ENCODE measurements around the genes TFF1, RSPH1 and SLC37A1.

GRCh38 chr21:41991690-41992351, 18.3 kb downstream of the ZBTB21 start:
- RRBS, 2 experiments = no CpG with 5 or more reads among the region's 20 CpGs

DNA sequence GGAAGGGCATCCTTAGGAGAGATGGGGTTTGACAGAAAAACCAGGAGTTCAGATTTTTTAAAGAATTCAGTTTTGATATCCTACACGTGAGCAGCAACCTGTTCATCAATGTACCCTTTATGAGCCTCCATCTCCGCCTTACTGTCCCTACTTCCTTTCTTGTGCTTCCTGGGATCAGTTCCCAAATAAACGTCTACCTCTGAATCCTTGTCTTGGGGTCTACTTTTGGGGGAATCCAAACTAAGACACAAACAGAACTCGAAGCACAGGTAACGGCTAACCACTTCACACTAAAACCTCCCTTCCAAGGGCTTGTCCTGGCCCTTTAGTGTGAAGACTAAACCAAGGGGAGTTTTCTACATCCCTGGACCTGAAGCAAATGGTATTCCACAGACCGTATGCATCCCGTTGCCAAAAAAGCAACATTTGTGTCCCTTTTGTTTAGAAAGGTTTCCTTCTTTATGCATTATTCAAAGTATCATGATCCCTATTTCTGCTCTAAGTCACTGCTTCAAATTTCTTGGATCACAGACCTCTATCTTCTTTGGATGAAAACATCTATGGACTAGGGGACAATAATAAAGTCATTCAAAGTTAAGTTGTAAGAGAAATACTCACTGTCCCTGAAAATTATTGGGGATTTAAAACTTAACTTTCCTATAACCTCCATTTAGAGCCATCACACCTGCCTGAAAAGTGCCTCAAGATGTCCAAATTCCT, 9.8 kb downstream of the ZBTB21 start:
- RRBS, 2 experiments = no CpG with 5 or more reads among the region's 7 CpGs

GRCh38 chr21:42004807-42005312, 5.3 kb downstream of the ZBTB21 start:
- RRBS, 2 experiments = no CpG with 5 or more reads among the region's 3 CpGs

GRCh38 chr21:42008956-42009795, 984 bp downstream of the ZBTB21 start:
- RRBS, 2 experiments = under 1 to 1% methylated on average over 48 to 49 of the region's 80 CpGs

- RRBS, 2 experiments = no CpG with 5 or more reads among the region's 16 CpGs
Observed at GRCh38 chr21:42040404-42041064, 30.4 kb upstream of the ZBTB21 start.

- RRBS, 2 experiments = no CpG with 5 or more reads among the region's 9 CpGs
Observed at GRCh38 chr21:42081188-42081624, 10.1 kb downstream of the UMODL1 start.

DNA sequence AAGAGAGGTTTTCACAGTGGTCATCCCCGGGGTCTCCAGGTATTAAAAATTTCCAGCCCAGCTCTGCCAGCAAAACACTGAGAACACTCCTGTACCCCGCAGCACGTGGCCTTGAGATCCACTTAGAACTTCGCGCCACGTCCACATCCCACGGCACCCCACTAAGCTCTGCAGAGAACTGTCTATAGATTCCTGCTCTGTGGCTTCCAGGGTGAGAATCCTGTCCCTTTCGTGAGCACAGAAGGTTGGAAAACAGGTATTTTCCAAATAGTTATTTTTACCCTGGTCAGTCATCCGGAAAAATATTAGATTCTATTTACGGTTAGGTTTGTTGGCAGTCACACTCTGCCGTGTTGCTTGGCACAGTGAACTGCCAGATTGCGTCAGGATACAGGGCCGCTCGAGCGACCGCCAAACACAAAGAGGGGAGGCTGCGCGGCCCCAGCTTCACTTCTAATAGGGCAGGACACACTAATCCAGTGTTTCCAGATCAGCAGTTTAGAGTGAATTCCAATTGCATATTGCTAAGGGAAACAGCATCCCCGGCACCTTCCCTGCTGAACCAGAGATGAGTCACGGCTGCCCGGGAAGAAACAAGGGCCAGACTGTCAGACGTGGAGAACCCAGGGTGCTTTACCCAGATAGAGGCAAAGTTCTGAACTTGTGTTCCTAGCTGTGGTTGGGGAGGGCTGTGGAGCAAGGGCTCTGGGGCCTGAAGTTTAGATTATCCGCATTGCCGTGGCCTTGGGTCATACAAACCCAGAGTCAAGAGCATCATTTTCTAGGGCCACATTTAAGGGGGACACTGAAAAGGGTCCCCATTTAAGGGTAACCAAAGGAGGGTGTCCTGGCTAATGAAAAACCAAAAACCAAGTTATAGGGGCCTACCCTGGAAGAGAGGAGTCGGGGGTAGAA, 22.9 kb downstream of the UMODL1 start:
- RRBS, 2 experiments = 100% methylated on average over 1 of the region's 25 CpGs; no CpG with 5 or more reads in 1 of the 2 experiments

DNA sequence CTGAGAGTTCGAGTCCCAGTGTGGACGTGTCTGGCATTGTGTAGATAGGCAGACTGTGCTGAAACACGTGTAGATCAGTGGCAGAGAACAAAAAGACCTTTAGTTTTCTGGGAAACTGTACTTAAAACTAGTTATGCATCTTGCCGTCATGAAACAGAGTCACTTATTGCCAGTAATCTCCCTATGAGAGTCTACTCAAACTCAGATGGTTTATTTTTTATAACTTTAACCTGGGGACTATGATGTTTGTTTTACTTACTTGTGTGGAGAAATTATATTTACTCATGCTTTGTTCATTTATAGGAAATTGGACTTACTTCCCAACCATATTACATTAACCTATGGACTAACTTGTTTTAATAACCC, 54.1 kb upstream of the ABCG1 start:
- RRBS, 2 experiments = no CpG with 5 or more reads among the region's 4 CpGs

GRCh38 chr21:42170871-42171388, 48.0 kb upstream of the ABCG1 start:
- RRBS, 2 experiments = no CpG with 5 or more reads among the region's 9 CpGs

DNA sequence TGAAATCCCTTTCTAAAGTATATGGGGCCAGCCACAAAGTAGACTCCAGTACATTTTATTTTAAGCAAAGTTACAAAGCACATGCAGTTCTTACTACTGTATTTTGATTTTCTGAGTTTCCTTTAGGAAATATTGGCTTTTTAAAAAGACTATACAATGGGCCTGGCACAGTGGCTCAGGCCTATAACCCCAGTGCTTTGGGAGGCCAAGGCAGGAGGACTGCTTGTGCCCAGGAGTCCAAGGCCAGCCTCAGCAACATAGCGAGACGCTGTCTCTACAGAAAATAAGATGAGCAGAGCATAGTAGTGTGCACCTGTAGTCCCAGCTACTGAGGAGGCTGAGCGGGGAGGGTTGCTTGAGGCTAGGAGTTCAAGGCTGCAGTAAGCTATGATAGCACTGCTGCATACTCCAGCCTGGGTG, 23.1 kb downstream of the ABCG1 start:
- RRBS, 2 experiments = no CpG with 5 or more reads among the region's 3 CpGs

DNA sequence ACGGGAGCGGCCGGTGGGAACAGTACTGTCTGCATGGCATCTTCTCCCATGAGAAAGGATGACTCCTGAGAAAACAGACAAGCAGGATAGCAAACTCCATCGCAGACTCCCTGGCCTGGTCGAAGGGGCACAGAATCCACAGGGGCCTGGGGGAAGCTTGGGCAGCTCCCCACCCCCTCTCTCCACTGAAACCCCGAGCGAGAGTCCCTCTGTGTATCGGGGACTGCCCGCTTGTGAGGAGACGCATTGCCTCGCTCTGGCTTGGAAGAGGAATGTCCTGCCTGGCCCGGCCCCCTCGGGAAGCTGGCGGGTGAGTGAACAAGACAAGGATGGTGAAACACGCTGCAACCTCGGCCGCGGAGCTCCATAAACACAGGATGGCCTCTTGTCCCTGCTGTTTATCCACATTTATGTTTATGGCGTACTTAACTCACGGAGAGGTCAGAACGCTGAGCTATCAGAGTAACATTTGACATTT, 42.5 kb downstream of the ABCG1 start:
- RRBS, 2 experiments = no CpG with 5 or more reads among the region's 21 CpGs

DNA sequence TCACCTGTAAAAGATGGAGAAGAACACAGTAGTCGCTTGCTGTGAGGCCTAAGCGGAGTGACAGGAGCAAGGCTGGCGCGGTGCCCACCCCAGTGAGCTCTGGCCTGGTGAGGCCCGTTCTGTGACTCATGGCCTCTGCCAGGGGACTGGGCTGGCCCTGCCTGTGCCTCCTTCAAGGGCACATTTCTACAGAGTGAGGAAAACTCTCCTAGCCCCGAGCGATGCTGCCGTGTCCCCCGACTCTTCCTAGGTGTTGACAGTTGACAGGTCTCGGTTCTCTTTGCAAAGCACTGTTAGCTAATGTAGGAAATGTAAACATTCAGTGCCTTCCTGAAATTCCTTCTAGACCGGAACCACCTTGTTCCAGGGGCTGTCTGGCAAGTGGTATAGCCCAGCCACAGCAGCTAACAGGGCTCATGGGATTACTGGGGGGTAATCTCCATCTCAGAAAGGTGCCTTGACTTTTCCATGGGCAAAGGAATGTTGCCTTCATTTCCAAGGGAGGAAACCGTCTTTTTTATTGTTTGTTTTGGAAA, 43.9 kb downstream of the ABCG1 start:
- RRBS, 2 experiments = no CpG with 5 or more reads among the region's 12 CpGs

DNA sequence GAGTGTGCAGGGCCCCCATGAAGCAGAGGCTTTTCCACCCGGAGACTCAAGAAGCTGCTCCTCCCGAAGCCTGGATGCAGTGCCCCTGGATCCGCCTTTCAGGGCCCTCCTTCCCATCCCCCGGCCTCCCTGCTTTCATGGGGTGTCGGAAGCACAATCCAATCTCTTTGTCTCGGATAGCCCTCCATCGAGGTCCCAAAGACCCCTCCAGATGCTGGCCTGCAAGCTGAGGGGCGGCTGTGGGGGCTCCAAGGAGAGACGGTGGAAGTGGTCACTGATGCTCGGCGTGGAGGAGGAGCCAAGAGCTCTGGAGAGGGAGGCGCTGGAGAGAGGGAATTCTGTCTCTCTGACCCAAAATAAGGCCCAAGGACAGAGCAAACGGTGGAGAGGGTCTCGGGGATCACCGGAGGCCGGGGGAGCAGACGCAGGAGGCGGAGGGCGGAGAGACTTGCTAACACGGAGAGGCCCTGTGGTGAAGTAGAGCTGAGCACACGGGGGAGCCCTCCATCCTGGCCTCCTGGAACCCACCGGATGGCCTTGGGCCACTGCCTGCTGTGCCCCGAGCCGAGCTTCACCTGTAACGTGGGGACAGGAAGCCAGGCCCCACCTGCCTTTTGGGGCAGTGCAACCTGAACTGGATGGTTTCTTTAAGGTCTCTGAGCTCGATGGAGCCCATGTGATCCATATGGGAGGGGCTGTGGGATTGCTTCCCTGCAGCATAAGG, 36.1 kb downstream of the TFF3 start:
- RRBS, 2 experiments = 84 to 92% methylated on average over 4 of the region's 26 CpGs

- RRBS, 2 experiments = no CpG with 5 or more reads among the region's 9 CpGs
Observed at GRCh38 chr21:42300016-42300676, 15.1 kb downstream of the TFF3 start.

DNA sequence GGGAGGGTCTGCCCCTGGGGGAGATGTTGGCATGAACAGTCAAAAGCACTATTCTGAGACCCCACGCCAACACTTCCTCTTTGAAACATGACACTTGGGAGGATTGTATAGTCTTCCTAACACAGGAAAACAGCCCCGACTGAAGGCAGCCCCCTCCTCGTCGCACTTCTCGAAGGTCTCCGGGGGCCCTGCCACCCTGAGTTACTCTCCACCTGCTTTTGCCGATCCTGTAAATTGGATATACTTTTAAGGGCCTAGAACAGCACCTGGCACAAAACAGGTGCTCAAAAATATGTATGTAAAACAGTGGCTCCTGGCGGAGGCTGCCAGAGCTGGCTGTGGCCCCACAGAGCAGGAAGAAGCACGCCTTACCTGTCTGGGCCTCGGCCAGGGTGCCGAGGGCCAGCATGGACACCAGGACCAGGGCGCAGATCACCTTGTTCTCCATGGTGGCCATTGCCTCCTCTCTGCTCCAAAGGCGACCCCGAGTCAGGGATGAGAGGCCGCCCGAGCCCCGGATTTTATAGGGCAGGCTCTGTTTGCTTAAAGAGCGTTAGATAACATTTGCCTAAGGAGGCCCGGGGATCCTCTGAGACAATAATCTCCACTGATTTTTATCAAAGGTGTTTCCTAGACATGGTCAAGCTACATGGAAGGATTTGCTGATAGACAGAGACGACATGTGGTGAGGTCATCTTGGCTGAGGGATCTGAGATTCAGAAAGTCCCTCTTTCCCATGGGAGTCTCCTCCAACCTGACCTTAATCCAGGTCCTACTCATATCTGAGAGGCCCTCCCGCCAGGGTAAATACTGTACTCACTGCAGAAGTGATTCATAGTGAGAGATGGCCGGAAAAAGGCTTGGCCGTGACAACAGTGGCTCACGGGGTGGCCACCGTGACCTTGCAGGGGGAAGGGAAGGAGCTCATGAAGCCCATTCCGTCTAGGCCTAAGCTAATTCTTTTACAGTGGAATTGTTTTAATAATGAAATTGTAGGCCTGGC, at the start of gene TFF1:
Gene TFF1 (minus strand): TSS at position 497 of the 1,003 bp plus-strand sequence.
- RRBS, 2 experiments = no CpG with 5 or more reads among the region's 26 CpGs

GRCh38 chr21:42469176-42469761, 26.8 kb downstream of the RSPH1 start:
- RRBS, 2 experiments = no CpG with 5 or more reads among the region's 5 CpGs

DNA sequence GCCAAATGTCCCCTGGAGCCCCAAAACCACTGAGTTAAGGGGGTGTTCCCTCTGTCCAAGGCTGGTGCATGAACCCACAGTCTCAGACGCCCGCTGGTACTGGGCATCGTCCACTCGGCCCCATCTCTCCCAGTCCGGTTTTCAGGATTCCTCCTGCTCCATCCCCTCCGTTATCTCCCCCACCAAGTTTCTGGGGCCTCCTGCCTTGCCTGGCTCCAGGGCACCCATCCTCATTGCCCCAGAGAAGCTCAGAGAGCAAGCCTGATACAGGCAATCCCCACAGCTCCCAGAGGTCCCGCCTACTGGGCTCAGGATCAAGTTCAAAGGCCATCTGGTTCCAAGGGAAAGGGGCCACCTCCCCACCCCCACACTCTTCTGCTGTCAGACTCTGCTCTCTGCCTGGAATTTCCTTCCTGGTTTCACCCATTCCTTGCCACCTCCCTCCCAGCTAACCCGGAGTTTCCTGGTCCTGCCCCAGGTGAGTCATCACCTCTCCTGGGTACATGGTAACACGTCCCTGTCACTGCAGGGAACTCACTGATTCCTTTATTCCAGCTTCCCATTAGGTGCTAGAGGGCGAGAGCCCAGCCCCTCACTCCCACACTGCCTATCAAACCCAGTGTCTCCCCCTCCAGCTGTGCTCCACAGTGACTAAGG, 22.0 kb downstream of the RSPH1 start:
- RRBS, 2 experiments = no CpG with 5 or more reads among the region's 10 CpGs

DNA sequence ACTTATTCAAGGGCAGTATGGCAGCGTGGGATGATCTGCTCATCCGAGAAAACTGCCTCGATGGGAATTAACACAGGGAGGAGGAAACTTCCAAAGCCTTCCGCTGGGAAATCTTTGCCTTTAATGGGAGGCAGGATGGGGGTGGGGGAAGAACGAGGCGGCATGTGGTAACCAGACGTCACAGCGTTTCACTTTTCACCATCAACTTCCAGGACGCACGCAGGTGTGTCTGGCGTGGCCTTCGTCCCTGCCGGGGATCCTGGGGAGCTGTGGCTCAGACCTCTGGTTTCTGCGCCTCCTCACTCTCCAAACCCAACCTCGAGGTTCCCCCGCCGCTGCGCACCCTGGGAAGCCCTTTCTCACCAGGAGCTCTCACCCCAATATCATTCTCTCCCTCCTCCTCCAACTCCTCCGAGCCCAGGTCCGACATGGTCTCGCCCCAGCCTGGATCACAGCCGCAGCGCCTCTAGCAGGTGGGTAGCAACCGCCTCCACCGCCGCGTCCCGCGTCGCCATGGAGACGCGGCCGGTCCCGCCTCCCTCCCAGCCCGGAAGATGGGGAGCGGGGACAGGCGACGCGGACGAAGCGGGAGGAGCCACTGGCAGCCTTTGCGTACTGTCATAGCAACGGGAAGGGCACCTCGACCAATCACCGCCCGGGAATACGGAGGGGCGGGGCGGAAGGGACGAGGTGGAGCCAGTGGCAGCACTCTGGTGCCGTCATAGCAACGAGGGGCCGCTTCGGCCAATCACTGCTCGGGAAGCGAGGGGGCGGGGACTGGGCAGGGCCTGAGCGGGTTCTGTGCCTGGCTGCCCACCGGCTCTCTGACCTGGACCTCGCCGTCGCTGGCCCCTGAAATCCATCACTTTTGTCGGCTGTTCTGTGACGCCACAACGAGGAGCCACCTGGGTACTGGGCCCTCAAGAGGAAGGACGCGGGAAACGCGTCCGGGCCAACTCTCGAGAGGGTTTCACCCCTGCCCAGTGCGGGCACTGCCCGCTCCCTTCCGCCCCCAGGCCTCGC, at the start of gene RSPH1:
Gene RSPH1 (minus strand): TSS at position 468 of the 1,023 bp plus-strand sequence.
- RRBS, 2 experiments = under 1 to 1% methylated on average over 14 of the region's 75 CpGs

DNA sequence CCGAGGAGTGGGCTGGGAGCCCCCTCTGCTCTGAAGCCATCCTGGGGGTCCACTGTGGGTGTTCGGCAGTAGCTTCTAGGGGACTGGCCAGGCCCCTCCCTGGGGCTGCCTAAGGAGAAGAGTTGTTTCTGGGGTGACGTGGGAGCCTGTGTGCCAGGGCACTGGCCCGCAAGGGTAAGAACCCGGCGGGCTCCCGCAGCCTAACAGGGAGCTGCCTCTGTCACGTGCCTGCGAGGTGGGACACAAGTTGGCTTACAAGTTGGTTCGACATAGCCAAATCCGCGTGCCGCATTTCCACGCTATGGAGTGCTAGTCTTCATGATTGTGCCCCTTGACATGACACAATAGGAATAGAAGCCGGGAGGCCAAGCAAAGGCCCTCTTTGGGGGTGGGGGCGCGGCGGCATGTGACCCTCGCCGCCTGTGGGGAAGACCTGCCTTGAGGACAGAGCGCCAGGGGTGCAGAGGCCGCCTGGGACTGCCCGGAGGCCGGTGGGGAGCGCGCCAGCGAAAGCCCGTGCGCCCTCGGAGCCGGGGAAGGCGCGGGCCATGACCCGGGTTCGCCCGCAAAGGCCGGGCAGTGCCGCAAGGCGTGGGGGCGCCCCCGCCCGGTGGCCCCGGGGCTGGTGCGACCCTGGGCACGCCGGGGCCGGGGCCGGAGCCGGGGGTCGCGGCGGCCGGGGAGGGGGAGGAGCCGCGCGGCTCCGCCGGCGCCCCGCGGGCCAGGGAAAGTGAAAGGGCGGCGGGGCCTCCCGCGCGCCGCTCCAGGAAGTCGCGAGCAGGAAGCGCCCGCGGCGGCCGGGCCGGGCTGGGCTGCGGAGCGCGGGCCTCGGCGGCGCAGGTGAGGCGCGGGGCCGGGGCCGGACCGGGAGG, at the start of gene SLC37A1:
Gene SLC37A1 (plus strand): TSS at position 768 of the 872 bp plus-strand sequence.
- RRBS, 2 experiments = 2 to 4% methylated on average over 37 of the region's 86 CpGs

- RRBS, 2 experiments = under 1 to 2% methylated on average over 49 of the region's 85 CpGs
Observed at GRCh38 chr21:42513957-42515151, 702 bp downstream of the SLC37A1 start.